Mesenchymal stem cell of adipose (primary cell): Measurements from ENCODE around the gene NFATC1.

- CAGE, long polyA plus RNA: no peak
Observed at GRCh38 chr18:74868456-74868829, 270.8 kb downstream of the ZNF407 start.

- CAGE, long polyA plus RNA: no peak
Observed at GRCh38 chr18:75216555-75217235, 6.1 kb downstream of the TSHZ1 start.

DNA sequence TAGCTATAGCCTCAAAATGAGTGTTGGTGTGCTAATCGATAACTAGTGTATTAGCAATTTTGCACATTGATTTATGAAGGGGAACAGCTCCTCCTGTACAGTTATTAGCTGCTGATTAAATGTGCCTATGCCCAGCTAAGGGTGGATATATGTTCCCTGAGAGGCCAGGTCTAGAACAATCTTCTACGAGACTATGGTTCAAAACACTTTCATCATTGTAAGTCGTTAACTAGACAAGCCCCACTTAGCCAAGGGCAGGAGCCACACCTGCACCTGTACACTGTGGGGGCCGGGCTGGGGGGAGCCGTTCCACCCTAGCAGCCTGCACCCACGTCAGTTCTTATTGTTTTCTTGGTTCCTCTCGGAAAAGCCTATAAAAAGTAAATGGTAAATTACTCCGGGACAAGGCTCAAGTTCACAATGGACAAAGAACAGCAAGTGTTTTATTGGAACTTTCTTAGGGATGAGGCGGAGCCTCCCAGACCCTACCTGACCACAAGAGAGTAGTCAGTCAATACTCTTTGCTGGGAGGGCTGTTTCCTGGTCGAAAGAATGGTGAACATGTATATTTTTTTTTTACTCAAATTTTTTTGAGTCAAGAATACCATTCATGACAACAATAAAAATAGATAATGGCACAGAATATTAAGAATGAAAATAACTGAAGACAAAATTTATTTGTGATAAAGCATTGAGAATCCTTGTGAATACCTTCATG lies 7.9 kb downstream of the TSHZ1 start:
- CAGE, long polyA plus RNA: no peak

DNA sequence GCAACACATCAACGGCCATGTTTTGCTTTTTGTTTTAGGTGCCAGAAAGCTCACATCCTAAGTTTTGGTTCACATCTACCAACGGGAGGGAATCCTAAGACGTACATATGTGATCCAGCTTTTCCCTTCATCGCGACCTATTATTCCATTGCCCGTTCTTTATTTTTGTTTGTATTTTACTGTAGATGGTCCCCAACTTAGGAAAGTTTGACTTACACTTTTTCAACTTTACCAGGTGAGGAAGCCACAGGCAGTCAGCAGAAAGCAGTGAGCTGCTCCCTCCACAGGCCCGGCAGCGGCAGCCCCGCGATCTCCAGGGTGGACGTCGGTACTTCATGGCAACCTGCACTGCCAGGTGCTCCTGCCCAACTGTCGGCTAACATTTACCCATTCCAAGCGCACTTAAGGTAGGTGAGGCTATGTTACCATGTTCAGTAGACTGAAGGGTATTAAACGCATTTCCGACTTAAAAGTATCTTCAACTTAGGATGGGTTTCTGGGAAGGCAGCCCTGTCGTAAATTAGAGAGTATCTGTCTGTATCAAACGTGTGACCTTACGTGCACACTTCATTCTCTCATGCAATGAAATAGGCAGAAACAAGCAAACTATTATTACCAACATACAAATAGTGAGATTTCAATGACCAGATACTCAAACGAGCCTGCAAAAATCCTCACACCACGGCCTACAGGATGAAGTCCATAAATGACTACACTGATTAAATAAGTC lies 12.7 kb downstream of the ZNF516 start:
- CAGE, long polyA plus RNA: no peak

- CAGE, long polyA plus RNA: no peak
Observed at GRCh38 chr18:76490318-76491269, 4.4 kb downstream of the ZNF516 start.

DNA sequence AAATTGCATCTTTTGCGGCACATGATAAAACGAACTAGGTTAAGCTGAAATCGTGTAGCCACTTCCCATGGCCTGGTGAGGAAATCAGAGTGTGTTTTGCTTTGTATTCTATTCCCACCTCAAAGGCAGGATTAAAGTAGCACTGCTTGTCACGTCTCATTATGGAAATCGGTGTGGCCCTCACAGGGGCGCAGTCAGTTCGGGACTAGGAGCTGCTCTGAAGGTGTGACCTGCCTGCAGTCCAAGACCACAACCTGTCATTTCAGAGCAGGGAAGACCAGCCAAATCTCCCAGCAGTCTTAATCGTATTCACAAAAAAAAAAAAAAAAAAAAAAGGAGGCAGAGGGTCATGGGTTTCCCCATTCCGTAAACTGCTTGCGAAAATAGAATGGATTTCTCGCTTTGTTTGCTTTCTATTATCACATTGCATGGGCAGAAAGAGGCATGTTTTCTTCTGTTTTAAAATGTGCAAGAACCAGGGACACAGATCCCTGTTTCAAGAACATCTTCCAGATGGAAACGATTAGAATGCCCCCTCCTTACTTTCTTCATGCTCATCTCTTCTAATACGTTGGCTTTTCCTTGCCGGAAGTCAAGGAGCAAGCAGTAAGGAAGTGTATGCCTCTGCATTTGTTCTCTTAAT lies 50.9 kb upstream of the ZNF516 start:
- CAGE, long polyA plus RNA: no peak

DNA sequence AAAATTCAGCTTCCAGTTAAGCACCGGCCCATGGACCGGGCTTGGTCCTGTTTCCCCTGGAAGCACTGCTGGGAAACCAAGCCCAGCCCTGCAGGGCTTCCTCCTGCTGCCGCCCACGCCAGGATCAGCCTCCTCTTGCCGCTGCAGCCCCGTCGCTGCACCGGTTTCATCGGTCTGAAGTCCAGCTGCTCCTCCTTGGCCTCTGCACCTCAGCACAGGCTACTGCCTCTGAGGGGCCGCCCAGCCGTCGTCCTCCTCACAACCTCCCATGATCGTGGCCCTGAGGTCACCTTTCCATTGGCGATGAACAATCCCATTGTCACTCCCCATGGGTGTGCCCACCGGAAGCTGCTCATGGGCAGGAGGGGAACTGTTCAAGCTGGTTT lies 64.2 kb upstream of the ZNF516 start:
- CAGE, long polyA plus RNA: no peak

- CAGE, long polyA plus RNA: no peak
Observed at GRCh38 chr18:76573263-76573811, 78.3 kb upstream of the ZNF516 start.

- CAGE, long polyA plus RNA: no peak
Observed at GRCh38 chr18:76619216-76620146, 124.4 kb upstream of the ZNF516 start.

DNA sequence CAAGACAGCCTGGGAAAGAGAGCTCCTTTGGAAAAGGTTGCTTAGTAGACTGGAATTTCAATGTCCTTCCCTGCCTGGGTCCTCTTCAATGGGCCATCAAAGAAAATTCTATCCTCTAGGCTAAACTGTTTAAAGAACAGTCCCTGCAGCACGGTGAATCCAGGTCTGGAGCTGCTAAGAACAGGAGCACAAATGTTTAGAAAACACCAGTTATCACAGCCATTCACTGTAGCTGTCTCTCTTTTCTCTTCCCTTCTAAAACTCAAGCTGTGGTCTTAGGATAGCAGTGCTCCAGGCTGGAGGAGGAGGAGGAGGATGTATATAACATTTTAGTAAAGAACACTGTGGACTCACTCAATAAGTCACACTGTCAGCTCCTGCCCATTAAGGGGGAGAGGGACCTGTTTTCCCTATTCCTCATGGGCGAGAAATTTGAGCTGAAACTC lies 115.0 kb upstream of the ZNF236 start:
- CAGE, long polyA plus RNA: no peak

DNA sequence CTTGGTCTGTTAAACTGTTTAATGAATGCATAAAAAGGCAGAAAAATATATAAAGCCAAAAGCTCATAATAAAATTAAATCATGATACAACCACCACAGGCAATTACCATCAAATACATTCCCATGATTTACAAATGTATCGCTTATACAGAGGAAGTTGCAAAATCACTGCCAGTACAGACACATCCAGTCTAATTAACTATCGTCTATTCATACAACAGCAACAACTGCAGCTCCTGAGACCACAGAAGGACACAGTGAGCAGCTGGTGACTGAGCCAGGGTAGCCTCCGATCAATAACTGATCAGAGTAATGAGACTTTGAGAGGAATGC lies 119.8 kb downstream of the MBP start:
- CAGE, long polyA plus RNA: no peak

DNA sequence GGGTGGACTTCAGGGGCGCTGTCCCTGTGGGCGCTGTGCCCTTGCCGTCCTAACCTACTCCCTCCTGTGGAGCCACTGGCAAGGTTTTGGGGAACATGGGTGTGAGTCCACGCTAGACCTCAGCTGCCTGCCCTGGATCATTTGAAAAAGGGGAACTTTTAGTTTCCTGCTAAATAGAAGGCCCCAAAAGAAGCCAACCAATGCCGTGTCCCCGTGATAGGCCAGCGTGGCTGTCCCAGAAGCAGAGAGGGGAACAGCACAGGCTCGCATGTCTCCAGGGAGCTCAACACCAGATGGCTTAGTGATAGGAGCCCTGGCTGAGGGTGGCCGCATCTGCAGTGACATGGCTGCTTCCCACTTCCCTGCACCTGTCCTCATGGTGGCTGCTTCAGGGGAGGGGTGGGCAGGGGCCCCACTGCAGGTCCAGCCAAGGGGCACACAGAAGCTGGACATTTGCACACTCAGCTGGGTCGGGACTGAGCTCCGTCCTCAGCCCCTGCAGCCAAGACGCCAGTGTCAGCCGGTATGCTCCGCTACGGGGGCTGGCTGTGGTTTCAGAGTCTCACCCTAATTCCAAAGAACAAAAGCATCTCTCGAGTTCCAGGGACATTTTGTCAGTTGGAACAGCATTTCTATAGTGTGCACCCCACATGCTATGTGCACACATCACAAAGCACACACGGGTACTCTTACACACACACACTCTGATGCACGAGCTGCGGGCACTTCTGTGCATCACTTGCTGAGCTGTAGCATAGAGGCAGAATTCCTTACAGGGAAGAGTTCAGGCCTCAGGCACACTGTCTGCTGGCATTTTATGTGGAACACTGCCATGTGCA lies 79.5 kb downstream of the MBP start:
- CAGE, long polyA plus RNA: no peak

GRCh38 chr18:77061830-77062152 lies 70.8 kb downstream of the MBP start:
- CAGE, long polyA plus RNA: no peak

GRCh38 chr18:77118758-77119280 lies 13.8 kb downstream of the MBP start:
- CAGE, long polyA plus RNA: no peak

DNA sequence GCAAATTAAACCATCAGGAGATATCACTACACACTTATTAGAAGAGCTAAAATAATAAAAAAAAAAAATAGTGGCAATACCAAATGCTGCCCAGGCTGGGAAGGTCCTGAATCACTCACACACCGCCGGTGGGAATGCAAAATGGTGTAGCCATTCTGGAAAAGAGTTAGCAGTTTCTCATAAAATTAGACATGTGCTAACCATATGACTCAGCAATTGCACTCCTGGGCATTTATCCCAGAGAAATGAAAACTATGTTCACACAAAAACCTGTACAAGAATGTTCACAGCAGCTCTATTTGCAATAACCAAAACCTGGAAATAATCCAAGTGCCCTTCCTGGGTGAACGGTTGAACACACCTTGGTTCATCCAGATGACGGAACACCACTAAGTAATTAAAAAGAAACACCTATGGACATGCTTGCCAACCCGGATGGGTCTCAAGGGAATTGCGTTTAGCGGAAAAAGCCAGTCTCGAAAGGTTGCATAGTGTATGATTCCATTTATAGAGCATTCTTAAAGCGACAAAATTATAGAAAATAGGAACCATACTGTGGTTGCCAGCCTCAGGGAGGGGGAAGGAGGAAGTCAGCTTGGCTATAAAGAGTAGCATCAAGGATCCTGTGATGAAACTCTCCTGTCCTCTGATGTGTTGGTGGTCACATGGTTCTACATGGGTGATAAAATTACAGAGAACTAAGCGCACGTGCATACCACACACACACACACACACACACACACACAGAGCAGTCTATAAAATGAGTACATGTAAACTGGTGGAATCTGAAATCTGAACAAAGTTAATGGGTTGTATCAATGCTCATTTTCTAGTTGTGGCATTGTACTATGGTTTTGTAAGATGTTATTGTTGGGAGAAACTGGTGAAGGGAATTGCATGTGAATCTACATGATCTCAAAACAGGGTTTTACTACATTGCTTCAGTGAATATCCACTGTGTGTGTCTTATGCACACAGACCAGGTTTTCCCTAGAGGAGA lies 4.5 kb downstream of the MBP start:
- CAGE, long polyA plus RNA: no peak

GRCh38 chr18:77140608-77141300 lies 8.2 kb upstream of the MBP start:
- CAGE, long polyA plus RNA: no peak

- CAGE, long polyA plus RNA: no peak
Observed at GRCh38 chr18:77322445-77322980, 72.9 kb downstream of the GALR1 start.

GRCh38 chr18:78280887-78281370 lies 698.7 kb upstream of the SALL3 start:
- CAGE, long polyA plus RNA: no peak

DNA sequence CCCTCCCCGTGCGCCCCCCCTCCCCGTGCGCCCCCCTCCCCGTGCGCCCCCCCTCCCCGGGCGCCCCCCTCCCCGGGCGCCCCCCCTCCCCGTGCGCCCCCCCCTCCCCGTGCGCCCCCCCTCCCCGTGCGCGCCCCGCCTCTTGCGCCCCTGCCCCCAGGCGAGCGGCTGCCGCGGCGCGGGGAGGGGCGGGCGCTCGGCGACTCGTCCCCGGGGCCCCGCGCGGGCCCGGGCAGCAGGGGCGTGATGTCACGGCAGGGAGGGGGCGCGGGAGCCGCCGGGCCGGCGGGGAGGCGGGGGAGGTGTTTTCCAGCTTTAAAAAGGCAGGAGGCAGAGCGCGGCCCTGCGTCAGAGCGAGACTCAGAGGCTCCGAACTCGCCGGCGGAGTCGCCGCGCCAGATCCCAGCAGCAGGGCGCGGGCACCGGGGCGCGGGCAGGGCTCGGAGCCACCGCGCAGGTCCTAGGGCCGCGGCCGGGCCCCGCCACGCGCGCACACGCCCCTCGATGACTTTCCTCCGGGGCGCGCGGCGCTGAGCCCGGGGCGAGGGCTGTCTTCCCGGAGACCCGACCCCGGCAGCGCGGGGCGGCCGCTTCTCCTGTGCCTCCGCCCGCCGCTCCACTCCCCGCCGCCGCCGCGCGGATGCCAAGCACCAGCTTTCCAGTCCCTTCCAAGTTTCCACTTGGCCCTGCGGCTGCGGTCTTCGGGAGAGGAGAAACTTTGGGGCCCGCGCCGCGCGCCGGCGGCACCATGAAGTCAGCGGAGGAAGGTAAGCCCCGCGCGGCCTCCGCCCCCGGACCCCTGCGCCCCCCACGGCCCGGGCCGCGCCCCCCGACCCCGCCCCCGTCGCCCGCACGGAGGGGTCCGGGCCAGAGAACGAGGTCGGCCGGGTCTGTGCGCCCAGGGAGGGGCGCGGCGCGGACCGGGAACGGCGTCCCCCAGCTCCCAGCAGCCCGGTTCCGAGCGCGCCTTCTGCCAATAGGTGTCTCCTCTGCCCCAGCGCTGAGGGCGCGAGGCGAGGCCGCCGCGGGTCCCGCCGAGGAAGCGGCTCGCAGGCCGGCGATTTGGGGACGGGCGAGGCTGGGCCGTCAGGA lies at the start of gene NFATC1:
TSS of gene NFATC1 (plus strand) at position 346 of the 1,092 bp plus-strand sequence.
- CAGE, long polyA plus RNA: no peak

- CAGE, long polyA plus RNA: no peak
Observed at GRCh38 chr18:79423800-79424475, 28.2 kb downstream of the NFATC1 start.